M059J (cell line): ENCODE data around the genes AQP4 and DSC3.

- RAMPAGE, long total RNA: no peak
Measured at GRCh38 chr18:26549723-26550038, 1.3 kb upstream of the KCTD1 start.

- RAMPAGE, long total RNA: no peak
Measured at GRCh38 chr18:26575732-26575998, 27.3 kb upstream of the KCTD1 start.

DNA sequence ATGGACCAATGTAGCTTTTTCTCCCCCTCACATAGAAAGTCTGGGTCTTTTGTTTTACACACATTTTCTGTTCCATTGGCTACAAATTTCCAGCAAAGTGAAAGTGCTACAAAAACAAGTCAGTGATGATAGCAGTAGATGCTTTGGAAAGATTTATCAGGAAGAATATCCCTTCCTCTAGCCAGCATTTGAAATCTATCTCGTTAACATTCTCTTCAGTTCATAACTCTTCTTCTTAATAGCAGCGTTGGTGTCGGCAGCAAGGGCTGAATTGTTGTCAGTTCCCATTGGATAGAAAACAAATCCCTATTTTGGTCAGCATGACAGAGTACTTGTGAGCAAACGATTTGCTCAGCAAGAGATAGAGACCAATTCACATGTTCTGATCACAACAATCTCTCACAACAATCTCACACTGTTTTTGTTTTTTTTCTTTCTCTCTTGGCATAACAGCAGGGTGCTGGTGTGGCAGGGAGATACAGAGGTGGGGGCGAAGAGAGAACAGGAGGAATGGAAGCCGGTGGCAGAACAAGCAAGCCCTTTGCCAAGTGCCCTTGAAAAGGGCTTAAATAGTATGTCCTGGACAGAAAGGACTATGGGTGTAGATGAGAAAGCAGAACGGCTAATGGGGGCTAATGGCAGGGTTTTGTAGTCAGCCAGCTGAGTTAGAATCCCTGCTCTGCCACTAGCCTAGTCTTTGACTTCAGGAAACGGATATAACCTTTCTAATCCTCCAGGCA, 102.5 kb upstream of the KCTD1 start:
- RAMPAGE, long total RNA: no peak

GRCh38 chr18:26655645-26655831, 107.2 kb upstream of the KCTD1 start:
- RAMPAGE, long total RNA: no peak

GRCh38 chr18:26665328-26665706, 117.0 kb upstream of the KCTD1 start:
- RAMPAGE, long total RNA: no peak

DNA sequence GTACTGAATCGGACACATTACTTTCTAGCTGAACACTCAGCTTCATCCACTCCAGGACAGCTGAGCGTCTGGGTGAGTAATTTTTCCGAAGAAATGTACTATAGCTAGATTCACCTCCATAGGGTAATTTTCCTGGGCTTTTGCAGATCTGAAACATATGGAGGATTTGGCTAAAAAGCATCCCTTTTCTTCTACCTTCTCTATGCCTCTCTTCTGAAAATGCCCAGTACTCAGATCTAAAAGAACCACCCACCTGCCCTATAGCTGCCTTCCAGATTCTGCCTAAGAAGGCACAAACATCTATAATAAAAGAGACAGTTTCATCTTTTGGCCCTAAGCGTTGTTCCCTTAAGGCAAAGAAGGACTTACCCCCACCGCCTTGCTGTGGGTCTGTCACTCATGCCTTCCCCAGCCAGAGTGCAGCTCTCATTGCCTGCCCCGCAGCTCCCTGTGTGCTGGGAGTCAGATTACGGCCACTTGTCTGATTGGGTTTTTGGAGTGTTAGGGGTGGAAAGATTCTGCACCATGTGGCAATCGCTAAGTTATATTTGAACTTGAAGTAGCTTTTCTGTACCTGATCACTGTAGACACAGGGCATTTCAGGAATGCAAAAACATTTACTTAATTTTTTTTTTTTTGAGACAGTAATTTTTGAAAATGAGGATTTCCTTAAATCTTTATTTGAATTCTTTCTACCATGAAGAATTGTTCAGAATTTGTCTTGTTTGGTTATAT, at the start of gene AQP4:
Gene AQP4, minus strand, starts transcription at position 419 of the 735 bp plus-strand sequence.
- RAMPAGE, long total RNA: no peak

- RAMPAGE, long total RNA: no peak
Measured at GRCh38 chr18:27231220-27231748, 46.2 kb upstream of the CHST9 start.

GRCh38 chr18:28086866-28087105, 90.1 kb downstream of the CDH2 start:
- RAMPAGE, long total RNA: no peak

DNA sequence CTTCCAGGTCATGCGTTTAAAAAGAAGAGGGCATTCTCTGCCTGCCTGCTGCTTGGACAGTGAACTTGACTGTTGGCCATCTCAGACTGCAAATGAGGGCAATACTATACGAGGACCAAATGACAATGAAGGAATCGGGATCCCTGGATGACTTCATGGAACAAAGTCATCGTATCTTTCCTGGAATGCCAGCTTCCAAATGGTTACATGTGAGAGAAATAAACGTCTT, 57.2 kb downstream of the CDH2 start:
- RAMPAGE, long total RNA: no peak

- RAMPAGE, long total RNA: no peak
Measured at GRCh38 chr18:28174185-28174633, 2.7 kb downstream of the CDH2 start.

DNA sequence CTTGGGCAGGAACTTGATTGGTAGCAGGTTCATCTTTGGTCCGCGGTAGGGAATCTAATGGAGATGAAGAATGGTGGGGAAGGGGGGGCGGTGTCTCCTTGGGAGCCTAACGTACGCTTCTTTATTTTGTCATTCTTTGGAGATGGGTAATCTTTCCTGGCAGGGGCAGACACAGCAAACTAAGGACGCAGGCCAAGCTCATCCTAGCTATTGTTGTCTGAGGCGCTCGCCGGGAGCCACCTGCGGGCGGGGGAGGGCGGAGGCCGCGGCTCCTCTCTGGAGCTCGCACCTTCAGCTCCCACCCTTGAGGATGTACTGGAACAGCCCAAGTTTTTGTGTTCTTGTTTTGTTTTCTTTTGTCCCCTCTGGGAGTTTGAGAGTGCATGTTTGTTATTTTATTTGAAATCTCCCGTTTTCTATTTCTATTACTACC, 1.3 kb upstream of the CDH2 start:
- RAMPAGE, long total RNA: no peak

DNA sequence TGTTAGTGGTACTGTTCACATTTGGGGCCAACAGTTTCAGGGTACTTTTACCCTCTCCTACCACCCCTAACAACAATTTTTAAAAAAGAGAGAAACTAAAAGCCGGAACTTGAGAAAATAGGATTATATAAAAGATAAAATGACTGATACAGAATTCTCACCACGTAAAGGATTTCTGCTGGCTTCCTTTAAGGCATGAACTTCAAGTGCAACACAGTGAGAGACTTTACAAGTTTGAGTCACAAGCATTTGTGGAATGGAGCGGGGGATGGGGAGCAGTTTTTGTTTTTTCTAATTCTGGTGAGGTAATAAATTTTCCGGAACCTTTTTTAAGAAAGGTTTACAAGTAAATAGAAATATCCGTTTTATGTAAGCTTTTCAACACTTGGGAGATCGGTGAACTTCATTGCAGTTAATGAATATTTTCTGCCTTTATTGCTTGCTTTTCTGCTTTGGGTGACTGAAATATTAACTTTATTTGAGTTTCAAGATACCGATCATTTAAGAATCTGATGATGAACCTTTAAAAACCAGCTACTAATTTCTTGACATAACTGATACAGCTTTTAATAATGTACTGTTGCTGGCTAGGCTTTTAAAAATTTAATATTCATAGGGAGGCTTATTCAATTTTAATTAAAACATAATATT, 1.9 kb upstream of the CDH2 start:
- RAMPAGE, long total RNA: no peak

- RAMPAGE, long total RNA: no peak
Measured at GRCh38 chr18:29067973-29068219, 891.0 kb upstream of the CDH2 start.

DNA sequence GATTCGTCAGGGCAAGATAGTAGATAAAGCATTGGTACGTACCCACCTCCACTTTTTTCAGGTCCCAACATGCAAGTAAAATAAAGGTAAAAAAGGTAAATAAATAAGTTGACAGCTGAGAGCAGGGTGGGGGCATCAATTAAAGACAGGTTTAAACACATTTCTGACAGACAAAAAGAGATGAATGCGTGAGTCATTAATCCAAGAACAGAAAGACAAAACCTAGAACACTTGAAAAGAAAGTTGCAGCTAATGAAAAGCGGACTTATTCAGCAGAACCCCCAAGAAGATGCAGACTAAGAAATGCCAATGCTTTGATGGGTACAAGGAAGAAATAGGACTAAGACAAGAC, 979.6 kb upstream of the CDH2 start:
- RAMPAGE, long total RNA: no peak

GRCh38 chr18:31024113-31024570, 18.4 kb downstream of the DSC3 start:
- RAMPAGE, long total RNA: no peak

GRCh38 chr18:31042035-31043504, at the start of gene DSC3:
DSC3 (minus strand) TSS chr18:31042742.
- RAMPAGE, long total RNA: no peak

GRCh38 chr18:31099870-31100354, 2.3 kb downstream of the DSC2 start:
- RAMPAGE, long total RNA: no peak

- RAMPAGE, long total RNA: no peak
Measured at GRCh38 chr18:31207365-31207993, 44.8 kb upstream of the DSC1 start.

DNA sequence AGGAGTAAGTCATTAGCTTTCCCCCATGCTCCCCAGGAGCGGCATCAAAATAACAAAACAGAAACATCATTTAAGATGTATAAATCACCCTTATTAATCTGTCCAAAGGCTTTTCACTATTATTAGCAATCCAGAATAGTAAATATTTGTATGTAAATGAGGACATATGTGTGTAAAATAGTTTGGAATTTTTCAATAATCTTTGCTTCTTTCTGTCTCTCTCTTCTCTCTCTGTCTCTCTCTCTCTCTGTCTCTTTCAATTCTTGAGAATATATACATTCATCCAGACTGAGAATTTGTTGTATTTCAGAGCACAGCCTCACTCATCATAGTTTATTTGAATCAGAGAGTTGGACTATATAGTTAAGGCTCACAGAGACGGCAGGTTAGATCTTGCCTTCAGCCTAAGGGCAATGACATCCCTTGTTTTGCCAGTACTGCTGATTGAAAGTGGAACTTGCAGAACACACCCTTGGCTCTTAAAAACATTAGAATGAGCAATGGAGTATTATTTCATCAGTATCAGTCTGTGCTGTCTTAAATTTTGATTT, 62.2 kb upstream of the DSG1 start:
- RAMPAGE, long total RNA: no peak

GRCh38 chr18:31487423-31488151, 10.4 kb upstream of the DSG2 start:
- RAMPAGE, long total RNA: no peak